Gastroesophageal sphincter (tissue), 4 donors: ENCODE data around the genes CPLX1 and IDUA.

GRCh38 chr4:242097-242723 is 63.1 kb downstream of the ZNF732 start:
- PRO-cap = unidirectional peak, minus-strand start at chr4:242348
- RAMPAGE, long total RNA, 4 experiments = no peak in any of the 4 experiments

DNA sequence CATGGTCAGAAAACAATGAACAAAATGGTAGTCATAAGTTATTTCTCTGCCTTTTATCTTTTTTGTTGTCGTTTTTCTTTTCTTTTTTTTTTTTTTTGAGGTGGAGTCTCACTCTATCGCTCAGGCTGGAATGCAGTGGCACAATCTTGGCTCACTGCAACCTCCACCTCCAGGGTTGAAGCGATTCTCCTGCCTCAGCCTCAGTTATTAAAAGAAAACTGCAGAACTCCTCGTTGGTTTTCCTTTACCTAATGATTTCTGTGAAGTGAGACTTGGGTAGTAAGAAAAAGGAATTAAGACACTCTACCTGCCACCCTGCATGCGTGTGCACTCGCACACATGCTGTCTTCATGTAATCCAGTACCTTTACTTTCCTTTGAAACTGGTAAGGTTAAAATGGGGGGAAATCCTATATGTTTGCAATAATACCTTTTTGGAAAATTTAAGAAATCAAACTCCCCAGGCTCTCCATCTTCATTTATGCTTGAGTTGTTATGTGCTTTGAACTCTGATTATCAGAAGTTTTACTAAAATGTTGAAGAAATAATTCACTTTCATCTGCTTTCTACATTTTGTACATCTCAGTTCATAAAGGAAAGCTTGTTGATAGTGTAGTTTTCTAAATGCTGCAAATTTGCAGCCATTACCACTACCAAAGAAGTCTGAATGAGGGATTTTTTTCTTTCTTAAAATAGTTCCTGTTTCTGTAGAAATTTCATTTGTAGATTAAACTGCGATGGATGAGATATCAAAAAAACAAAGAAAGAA is 32.9 kb downstream of the ZNF721 start:
- PRO-cap = no peak
- RAMPAGE, long total RNA, 4 experiments = no peak in any of the 4 experiments

DNA sequence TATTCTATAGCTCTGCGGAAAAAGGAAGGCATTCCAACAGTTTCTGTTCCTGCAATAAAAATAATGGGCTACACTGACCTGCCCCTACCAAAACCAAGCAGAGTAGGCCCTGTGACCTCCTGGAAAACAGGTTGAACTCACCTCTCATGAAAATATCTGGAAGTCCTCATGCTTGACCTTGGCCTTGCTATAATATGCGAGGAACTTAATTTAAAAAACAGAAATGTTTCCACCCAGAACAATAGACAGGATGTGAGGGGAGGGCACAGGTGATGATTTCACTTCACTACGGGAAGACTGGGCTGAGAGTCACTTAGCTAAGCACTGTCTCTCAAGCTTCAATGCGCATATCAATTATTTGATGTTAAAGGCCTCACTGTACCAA is 26.1 kb downstream of the ZNF721 start:
- PRO-cap = unidirectional peak, plus-strand start at position 286 of the sequence
- RAMPAGE, long total RNA, 4 experiments = no peak in any of the 4 experiments

- PRO-cap = bidirectional peak, plus-strand start at chr4:474346, minus-strand start at chr4:474169
- RAMPAGE, long total RNA, 4 experiments = no peak in any of the 4 experiments
Measured at GRCh38 chr4:474213-474488, 24.8 kb downstream of the ZNF721 start.

GRCh38 chr4:576993-577440 is 922 bp upstream of the TMEM271 start:
- PRO-cap = no peak
- RAMPAGE, long total RNA, 4 experiments = no peak in any of the 4 experiments

- PRO-cap = no peak
- RAMPAGE, long total RNA, 4 experiments = no peak in any of the 4 experiments
Measured at GRCh38 chr4:669759-670350, 4.2 kb downstream of the ATP5ME start.

GRCh38 chr4:672222-672653 is 1.8 kb downstream of the ATP5ME start:
- PRO-cap = no peak
- RAMPAGE, long total RNA, 4 experiments = no peak in any of the 4 experiments

DNA sequence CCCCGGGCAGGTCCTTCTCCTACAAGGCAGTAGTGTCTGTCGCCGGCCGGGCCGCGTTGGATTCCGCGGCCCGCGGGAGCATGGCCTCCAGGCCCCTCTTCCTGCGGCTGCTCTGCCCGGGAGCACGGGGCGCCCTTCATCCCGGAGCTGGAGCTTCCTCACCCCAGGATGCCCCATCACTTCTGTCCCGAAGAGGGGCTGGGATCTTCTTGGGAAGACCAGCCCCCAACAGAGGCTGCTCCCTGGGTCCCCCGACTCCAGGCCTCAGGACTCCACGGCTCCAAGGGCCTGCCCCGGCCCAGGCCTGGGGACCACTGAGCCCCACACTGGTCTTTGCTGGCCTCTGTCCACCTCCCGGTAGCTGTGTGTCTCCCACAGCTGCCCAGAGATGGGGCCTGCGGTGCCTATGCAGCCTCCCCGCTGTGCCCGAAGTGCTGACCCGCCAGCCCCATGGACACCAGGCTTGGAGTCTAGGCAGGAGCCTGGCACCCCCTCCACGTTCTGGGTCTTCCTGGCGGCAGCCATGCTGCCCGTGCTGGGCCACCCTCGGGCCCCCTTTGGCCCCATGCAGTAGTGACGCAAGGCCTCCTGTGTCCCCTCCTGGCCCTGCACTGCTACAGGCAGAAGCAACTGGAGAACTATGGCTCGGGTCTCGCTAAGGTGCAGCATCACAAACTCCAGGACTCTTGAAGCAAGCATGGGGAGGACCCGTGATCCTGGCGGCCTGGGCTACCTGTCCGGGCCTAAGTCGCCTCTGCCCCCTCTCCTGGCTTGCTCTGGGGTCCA is 645 bp downstream of the MYL5 start:
- PRO-cap = no peak
- RAMPAGE, long total RNA, 4 experiments = no peak in any of the 4 experiments

GRCh38 chr4:687044-687651 is 1.8 kb downstream of the SLC49A3 start:
- PRO-cap = bidirectional peak, plus-strand start at chr4:687461, minus-strand start at chr4:687334
- RAMPAGE, long total RNA, 4 experiments = no peak in any of the 4 experiments

DNA sequence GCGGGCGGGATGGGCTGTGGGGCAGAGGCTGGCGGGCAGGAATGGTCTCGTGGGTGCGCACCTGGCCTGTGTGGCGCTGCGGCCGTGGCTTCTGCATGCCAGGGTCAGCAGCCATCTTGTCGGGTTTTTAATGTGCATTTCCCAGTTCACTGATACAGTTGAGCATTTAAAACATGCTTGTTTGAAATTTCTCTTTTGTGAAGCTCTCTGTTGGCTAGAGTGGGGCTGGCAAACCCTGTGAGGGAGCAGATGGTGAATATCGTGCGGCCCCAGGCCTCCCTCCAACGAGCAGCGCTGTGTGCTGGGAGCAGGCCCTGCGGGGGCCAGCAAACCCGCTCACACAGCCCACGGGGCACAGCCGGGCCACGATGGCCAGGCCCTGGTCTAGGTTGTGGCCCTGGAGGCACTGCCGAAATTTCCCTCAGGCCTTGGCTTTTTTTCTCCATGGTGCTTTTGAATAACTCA is 20.5 kb downstream of the PCGF3 start:
- PRO-cap = no peak
- RAMPAGE, long total RNA, 4 experiments = no peak in any of the 4 experiments

GRCh38 chr4:734747-735017 is 29.1 kb downstream of the PCGF3 start:
- PRO-cap = no peak
- RAMPAGE, long total RNA, 4 experiments = no peak in any of the 4 experiments

GRCh38 chr4:765655-766532 is 60.0 kb downstream of the CPLX1 start:
- PRO-cap = no peak
- RAMPAGE, long total RNA, 4 experiments = no peak in any of the 4 experiments

DNA sequence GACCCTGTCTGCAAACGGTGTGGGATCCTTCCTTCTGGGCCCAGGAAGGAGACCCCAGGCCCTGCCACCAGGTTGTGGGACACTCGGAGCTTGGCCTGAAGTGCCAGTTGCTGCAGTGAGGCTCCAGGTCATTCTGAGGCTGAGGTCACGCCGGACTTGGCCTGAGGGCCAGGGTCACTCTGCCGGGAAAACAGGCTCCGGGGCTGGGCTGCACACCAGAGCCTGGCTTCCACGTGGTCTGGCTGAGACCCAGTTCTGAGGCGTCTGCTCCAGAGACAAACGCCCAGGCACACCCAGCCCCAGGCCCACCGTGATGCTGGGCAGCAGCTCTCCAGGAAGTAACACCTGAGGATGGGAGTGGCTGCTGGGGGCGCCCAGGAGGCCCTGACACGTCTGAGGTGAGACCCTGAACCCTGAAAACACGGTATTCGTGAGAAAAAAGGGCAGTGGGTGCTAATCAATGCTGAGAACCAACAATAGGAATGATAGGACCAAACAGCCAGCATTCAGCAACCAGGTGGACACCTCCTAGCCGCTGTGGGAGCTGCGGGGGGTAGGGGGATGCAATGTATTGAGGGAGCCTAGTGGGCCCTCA is 36.9 kb downstream of the CPLX1 start:
- PRO-cap = no peak
- RAMPAGE, long total RNA, 4 experiments = no peak in any of the 4 experiments

DNA sequence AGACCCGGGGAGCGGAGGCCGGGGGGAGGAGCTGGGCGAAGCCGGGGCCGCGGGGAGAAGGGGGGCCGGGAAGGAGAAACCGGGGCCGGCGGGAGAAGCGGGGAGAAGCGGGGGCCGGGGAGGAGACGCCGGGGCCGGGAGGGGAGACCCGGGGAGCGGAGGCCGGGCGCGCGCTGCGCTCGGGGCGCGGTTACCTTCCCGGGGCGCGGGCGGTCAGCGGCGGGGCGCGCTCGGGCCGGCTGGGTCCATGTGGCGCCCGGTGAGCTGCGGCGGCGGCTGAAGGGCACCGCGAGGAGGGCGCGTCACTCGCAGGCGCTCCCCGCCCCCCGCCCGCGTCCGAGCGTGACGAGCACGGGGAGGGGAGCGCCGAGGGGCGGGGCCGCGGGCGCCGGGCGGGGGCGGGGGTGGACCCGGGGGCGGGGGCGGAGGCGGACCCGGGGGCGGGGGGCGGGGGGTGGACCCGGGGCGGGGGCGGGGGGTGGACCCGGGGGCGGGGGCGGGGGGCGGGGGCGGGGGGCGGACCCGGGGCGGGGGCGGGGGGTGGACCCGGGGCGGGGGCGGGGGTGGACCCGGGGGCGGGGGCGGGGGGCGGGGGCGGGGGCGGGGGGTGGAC is at the start of gene CPLX1:
Gene CPLX1 (minus strand): TSS at position 278 of the 613 bp plus-strand sequence.
- PRO-cap = no peak
- RAMPAGE, long total RNA, 4 experiments = no peak in any of the 4 experiments

DNA sequence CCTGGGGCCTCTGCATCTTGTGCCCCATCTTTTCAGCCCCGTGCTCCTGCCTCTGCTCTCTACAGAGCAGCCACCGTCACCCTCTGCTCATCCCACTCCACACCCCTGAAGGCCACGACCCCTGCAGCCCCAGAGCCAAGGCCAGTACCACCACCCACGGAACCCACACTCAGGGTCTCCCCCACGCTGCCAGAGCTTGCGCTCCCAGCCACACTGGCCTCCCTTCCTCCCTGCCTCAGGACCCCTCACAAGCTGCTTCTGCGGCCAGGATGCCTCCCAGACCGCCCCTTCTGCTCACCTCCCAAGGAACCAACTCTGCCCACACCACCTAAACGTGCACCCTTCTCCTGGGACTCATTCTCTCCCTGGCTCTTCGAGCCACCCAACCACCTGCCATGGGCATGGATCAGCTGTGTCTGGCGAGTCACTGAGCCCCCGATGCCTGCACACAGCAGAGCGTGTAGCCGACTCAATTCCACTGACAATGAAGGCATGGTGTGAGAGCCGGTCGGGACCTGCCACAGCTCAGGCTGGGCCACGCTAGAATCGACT is 25.4 kb downstream of the GAK start:
- PRO-cap = no peak
- RAMPAGE, long total RNA, 4 experiments = no peak in any of the 4 experiments

DNA sequence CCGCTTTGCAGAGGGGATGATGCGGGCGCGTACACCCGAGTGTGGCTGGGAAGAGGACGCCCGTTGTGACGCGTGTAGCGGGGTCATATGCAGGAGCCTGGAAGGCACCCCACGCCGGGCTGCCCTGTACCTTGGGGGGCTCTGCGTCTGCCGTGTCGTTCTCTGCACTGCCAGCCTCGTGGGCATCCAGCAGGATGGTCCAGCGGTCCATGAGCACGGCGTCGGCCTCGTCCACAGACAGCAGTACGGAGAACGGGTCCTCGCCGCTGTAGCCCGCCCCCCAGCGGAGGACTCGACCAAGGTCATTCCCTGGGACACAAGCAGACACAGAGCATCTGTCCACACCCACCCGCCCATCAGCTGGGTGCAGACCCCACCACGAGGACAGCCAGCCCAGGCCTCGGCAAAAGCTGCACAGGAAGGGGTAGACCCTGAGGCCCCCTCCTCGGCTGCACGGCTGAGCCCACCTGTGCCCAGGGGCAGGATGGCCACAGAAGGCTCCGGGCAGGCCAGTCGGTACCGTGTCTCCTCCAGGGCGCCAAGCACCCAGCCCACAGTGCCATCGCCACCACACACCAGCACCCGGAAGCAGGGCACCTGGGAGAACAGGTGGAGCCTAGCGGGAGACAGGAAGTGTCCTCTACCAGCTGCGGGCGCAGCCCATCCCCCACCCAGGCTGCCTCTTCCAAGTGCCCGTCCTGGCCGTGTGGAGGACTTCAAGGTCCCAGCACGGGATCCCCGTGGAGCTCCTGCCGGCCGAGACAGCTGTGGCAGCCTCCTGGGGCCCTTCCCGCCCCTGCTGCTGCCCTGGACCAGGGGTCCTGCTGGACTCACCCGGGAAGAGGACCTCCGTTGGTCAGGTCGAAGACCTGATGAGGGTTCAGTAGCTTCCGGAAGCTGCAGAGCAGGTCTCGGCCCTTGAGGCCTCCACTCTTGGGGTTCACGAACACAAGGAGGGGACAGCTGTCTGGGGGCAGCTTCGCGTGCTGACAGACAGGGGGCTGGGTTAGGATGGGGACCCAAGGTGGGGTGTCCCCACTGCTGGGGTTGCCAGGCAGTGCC is 10.7 kb downstream of the DGKQ start:
- PRO-cap = no peak
- RAMPAGE, long total RNA, 4 experiments = no peak in any of the 4 experiments

DNA sequence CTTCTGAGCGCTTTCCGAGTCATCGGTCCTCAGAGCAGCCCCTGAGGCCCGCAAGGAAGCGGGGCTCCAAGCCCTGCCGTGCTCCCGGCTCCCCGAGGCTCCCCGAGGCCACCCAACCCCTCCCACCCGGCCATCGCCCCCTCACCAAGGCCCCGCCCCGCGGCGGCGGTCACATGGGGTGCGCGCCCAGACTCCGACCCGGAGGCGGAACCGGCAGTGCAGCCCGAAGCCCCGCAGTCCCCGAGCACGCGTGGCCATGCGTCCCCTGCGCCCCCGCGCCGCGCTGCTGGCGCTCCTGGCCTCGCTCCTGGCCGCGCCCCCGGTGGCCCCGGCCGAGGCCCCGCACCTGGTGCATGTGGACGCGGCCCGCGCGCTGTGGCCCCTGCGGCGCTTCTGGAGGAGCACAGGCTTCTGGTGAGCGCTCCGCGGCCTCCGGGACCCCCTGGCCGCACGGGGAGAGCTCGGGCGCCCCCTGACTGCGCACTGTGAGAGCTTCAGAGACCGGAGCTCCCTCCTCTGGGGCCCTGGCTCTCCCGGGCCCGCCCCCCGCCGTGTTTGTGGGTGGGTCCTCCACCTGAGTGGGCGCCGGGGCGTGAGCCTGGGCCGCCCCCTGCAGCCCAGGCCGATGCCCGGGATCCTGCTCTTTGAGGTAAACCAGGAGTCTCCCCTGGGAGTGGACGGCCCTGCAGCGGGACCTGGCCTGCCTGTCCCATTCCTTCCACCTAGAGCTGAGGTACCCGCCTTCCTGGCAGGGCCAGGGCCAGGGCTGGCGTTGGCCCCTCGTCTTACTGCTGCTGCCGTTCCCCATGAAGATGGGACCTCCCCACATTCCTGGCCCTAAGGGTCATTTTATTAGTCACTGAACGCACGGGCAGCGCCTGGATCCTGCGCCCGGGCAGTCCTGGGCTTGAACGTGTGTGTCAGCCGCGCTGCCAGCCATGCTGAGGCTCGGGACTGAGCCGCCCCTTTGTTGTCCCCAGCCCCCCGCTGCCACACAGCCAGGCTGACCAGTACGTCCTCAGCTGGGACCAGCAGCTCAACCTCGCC is at the start of gene IDUA:
Gene IDUA (plus strand): TSS at position 216 of the 1,047 bp plus-strand sequence.
- PRO-cap = bidirectional peak, plus-strand start at position 216 of the sequence, minus-strand start at position 80 of the sequence
- RAMPAGE, long total RNA, 4 experiments = no peak in any of the 4 experiments

DNA sequence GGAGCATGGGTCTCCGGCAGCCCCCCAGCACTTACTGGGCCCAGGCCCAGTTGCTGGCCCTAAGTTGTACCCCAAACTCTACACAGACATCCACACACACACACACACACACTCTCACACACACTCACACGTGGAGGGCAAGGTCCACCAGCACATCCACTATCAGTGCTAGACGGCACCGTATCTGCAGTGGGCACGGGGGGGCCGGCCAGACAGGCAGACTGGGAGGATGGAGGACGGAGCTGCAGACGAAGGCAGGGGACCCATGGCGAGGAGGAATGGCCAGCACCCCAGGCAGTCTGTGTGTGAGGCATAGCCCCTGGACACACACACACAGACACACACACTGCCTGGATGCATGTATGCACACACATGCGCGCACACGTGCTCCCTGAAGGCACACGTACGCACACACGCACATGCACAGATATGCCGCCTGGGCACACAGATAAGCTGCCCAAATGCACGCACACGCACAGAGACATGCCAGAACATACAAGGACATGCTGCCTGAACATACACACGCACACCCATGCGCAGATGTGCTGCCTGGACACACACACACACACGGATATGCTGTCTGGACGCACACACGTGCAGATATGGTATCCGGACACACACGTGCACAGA is 13.9 kb downstream of the FGFRL1 start:
- PRO-cap = no peak
- RAMPAGE, long total RNA, 4 experiments = no peak in any of the 4 experiments

- PRO-cap = no peak
- RAMPAGE, long total RNA, 4 experiments = no peak in any of the 4 experiments
Measured at GRCh38 chr4:1033671-1034795, 22.6 kb downstream of the FGFRL1 start.

- PRO-cap = no peak
- RAMPAGE, long total RNA, 4 experiments = no peak in any of the 4 experiments
Measured at GRCh38 chr4:1213710-1214132, 35.2 kb downstream of the CTBP1 start.